Transverse colon (tissue), 4 donors: ENCODE data around the gene CARD10.

GRCh38 chr22:36382605-36382874 is 5.2 kb downstream of the MYH9 start:
- PRO-cap: no peak
- RAMPAGE, long total RNA, 4 experiments: no peak in any of the 4 experiments

- PRO-cap: no peak
- RAMPAGE, long total RNA, 4 experiments: no peak in any of the 4 experiments
These were observed 10.8 kb upstream of the MYH9 start for GRCh38 chr22:36398487-36399044.

GRCh38 chr22:36471949-36472591 is 9.4 kb downstream of the TXN2 start:
- PRO-cap: no peak
- RAMPAGE, long total RNA, 4 experiments: no peak in any of the 4 experiments

- PRO-cap: unidirectional peak, minus-strand start at chr22:36902021
- RAMPAGE, long total RNA, 4 experiments: no peak in any of the 4 experiments
These were observed 11.6 kb upstream of the CSF2RB start for GRCh38 chr22:36901813-36902283.

GRCh38 chr22:37024998-37026151 is 5.8 kb downstream of the MPST start:
- PRO-cap: bidirectional peak, plus-strand start at chr22:37025697, minus-strand start at chr22:37025711; bidirectional peak, plus-strand start at chr22:37025749, minus-strand start at chr22:37025763
- RAMPAGE, long total RNA, 4 experiments: no peak in any of the 4 experiments

DNA sequence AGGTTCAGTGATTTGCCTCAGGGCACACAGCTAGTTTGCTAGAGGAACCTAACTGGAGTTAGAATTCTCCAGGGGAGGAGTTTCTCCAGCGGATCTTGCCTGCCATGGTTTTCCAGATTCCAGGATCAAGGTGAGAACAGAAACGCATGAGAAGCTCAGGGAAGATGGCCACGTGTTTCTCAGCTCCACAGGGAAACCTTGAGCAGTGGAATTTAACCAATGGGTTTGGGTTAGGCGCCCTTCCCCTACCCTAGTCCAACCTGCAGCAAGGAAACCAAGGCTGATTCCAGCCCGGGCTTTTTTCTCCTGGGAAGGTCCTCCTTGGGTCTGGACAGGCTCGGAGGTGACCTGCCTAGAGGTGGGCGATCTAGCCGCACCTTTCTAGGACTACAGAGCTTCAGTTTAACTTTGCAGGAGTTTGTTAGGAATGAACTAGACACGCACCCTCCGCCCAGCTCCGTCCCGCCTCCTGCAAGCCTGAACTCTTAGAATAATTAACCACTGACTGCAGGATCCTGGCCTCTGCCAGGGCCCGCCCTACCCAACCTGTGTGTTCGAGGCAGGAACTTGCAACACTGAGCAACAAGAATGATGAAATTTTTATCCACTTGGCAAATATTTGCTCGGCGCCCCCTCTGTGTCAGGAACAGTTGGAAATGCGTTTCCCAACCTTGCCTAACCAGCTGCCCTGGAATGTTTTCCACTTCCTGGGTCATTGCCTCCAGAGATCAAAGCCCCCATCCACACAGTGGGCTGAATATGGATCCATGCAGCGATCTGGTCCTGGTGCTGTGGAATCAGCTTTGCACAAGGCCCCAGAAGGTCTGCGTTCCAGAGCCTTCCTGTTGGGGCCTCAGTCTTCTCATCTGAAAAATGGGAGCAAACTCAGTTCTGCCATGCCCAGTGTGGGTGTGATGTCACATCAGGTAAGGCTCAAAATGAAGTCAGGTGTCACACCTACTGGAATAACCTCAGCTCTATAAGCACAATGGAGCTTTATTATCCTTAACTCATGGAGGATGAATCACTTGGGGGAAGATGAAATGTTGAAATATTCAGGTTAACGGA is 13.2 kb downstream of the MPST start:
- PRO-cap: bidirectional peak, plus-strand start at position 549 of the sequence, minus-strand start at position 404 of the sequence; unidirectional peak, minus-strand start at position 940 of the sequence
- RAMPAGE, long total RNA, 4 experiments: no peak in any of the 4 experiments

- PRO-cap: unidirectional peak, plus-strand start at chr22:37187599; unidirectional peak, plus-strand start at chr22:37187777
- RAMPAGE, long total RNA, 4 experiments: no peak in any of the 4 experiments
These were observed 583 bp downstream of the C1QTNF6 start for GRCh38 chr22:37187507-37187820.

- PRO-cap: unidirectional peak, minus-strand start at chr22:37224110
- RAMPAGE, long total RNA, 4 experiments: no peak in any of the 4 experiments
These were observed 11.7 kb upstream of the SSTR3 start for GRCh38 chr22:37223939-37224328.

- PRO-cap: no peak
- RAMPAGE, long total RNA, 4 experiments: no peak in any of the 4 experiments
These were observed 12.7 kb downstream of the RAC2 start for GRCh38 chr22:37231397-37231824.

- PRO-cap: no peak
- RAMPAGE, long total RNA, 4 experiments: no peak in any of the 4 experiments
These were observed 15.0 kb upstream of the CYTH4 start for GRCh38 chr22:37267026-37267893.

DNA sequence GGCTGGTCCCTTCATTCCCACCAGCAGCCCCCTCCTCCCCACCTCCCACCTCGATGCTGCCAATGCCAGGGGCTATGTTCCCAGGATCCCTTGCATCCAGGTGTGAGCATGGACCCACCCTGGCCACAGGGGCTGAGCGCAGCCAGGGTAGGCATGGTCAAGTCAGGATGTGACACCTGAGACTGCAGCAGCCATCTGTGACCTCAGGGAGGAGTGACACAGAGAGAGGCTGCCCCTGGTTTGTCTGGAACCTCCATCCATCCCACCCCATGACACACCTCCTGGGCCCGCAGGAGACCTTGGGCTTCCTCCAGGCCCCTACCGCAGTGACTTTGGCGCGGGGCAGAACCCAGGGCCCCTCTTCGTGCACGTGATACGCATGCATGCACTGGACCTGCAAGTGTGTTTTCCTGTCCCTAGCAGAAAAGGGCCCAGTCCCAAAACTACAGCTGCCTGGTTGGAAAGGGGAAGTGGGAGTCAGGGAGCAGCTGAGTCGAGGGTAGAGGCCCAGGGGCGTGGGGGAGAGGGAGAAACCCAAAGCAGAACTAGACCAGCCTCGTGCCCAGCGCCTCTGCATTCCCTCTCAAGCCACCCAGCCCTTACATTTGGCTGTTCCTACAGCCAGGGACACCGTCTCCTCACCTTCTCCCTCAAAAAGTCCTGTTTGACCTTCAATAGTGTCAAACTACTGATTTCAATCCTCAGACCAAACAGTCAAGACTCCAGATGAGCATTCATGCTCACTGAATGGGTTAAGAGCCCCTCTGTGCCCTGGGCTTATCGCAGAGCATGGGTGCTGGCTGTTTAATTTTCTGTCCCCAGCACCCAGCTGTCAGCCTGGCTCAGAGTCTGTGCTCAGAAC is 7.8 kb upstream of the CYTH4 start:
- PRO-cap: no peak
- RAMPAGE, long total RNA, 4 experiments: no peak in any of the 4 experiments

DNA sequence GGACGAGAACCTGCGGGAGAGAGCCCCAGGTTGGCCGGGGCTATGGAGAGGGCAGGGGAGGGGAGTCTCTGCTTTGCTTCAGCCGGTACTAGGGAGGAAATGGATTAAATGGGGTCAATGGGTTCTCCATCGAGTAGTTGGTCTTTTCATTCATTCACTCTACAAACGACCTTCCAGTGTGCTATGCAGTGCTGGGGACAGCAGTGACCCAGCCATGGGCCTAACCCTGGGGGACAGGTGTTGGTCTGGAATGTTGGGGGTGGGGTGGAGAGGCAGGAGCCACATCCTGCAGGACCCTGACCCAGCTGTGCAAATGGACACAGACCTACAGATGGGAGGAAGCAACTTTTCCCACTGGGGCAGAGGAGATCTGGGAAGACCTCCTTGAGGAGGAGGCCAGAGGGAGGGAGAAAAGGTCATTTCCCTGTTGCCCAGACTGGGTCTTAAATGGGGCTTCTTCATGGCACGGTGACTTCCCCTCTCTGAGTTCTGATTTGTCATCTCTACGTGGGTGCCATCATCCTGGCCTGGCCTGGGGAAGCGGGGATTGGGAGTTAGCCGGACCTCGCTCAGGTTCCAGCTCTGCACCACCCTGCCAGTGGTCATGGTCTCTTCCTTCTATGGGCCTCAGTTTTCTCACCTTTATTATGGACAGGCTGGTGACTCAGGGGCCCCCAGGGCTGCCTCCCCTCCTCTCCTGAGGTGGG is 1.9 kb downstream of the CYTH4 start:
- PRO-cap: no peak
- RAMPAGE, long total RNA, 4 experiments: no peak in any of the 4 experiments

DNA sequence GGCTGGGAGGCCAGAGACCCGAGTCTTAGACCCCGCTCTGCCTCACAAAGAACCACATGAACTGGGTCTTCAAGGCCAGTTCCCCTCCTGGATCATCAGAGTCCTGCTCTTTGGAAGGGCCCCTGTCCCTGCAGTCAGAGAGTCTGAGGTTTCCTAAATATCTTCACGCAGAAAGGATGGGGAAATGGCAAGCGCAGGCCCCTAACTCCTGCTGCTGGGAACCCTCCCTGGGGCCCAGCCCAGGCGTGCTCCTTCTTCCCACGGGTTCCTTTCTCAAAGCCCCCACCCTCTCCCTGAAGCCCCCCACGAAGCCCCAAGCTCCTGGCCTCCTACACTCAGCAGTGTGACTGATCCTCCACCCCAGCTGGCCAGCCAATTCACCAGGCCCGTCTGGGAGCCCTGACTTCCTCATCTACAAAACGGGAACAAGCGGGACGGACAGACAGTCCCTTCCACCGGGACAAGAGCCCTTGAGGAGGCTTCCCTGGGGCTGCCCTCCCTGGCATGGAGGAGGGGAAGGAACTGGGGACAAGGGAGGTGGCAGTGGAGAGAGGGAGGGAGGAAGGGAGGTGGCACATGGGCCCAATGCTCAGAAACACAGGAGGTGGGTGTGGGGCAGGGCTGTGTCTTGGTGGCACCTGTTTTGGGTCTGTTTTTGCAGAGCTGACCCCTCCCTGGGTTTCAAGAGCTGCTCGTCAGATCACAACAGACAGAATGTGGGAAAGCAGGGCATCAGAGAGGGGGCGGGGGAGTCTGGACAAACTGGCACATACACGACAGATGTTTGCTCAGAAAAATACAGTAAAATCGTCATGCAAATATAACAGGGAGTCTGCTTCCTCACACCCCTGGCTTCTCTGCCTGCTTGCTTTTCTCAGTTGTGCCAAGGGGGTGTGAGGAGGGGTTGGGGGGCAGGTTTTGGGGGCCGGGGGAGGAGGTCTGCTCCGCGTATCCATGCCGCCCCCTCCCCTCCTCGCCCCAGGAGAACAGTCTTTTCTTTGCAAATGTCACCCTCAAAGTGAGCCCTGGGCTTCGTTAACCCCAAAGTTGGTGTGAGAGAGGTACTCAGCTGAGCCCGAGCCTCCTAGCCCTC is 56.9 kb downstream of the ELFN2 start:
- PRO-cap: no peak
- RAMPAGE, long total RNA, 4 experiments: no peak in any of the 4 experiments

DNA sequence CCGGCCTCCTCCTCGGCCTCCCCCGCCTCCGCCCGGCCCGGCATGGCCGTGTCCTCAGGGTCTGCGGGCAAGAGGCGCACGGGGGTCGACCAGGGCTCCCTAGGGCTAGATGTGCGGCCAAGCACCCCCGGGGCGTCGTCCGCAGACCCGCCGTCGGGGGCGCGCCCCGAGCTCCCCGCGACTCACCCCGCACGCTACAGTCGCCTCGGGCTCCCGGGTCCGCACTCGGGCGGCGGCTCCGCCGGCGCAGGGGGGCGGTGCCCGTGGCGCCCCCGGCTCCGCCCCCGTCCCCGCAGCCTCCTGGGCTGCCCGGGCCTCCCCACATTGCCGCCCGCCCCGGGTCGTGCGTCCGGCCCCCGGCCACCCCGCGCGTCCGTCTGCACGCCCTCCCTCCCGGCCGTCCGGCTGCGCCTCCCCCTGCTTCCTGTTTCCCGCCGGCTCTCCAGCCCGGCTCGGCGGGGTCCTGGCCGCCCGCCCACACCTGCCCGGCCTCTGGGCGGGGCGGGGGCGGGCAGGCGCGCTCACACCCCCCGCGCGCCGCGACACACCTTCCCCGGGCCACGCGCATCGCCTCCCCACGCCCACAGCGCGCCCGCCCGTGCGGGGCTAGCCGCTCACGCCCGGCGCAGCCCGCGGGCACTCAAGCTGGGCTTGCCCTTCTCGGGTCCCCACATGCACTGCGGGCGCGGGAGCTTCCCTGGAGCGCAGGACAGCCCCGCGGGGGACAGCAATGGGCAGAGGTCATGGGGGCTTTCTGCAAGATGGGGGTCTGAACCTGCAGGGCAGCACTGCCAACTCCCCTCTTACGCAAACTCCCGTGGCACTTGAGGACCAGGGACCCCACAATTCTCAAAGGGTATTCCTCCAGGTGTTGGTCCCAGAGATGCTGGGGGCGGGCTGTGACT is at the start of gene CARD10:
TSS of gene CARD10 (minus strand) at position 259 of the 905 bp plus-strand sequence.
- PRO-cap: unidirectional peak, minus-strand start at position 223 of the sequence; unidirectional peak, minus-strand start at position 426 of the sequence
- RAMPAGE, long total RNA, 4 experiments: start-site peak on the minus strand in 2 of 4 experiments, centred at positions 75 to 206 of the sequence, 19 to 99 reads per replicate

DNA sequence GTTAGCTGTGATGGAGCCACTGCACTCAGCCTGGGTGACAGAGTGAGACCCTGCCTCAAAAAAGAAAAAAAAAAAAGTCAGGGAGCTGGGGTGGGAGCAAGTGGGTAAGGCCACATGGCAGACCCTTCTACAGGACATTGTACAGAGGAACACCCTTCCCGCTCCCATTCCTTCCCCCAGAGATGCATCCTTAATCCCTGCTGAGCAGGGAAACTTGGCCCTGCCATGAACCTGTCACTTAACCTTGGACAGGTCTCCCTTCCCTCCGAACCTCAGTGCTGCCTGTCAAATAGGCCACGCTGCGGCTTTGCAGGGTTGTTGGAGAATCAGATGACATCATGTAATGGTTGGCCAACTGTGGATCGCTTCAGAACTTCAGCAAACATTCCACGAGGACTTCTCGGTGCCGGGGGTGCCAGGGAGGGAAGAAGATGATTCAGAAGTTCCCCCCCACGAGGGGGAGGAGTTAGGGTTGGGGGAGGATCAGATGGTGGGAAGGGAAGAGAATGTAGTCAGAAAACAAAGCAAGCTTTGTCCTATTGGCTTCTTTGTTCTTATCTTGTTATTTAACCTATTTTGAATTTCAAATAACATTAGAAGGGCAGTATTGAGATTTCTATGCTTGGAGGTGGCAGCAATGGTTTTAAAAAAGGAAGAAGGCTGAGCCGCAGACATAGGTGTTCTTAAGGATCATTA is 2.9 kb downstream of the CDC42EP1 start:
- PRO-cap: no peak
- RAMPAGE, long total RNA, 4 experiments: start-site peak on the plus strand in 1 of 4 experiments, centred at position 112 of the sequence, 7 reads per replicate

DNA sequence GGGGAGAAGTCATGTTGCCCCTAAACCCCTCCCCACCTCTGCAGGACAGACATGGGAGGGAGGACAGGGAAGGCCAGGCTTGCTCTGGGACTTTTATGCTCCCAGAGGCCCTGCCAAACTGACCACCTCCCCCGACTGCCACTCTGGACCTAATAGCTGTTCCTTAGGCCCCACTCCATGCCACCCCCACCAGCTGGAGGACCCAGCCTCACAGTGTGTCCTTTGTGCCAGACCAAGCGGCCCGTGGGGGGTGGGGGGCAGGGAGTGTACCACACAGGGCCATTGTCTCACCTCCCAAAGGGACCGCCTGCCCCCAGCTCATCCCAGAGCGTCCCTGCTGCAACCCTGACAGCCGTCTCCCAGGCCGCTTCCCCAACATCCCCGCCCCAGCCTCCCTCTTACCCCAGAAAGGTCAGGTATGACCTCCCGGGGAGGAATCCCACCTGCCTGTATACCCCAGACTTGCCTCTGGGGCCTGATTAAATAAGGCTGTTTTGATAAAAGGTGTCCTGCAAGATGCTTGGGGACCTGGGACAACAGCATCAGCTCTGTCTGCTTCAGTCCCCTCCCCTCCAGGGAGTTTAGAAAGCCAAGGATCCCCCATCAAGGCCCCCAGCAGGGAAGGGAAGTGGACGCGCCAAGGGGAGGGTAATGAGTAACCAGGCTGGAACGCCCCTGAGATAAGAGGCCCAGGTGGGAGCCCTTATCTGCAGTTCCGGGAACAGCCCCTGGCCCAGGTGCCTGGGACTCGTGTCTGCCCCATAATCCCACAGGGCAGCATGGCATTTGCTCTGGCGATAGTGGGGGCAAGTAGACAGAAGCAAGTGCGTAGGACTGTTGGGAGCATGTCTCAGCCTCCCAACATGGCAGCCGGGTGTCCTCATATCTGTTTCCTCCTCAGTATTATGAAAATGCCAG is 8.9 kb downstream of the CDC42EP1 start:
- PRO-cap: bidirectional peak, plus-strand start at position 712 of the sequence, minus-strand start at position 574 of the sequence
- RAMPAGE, long total RNA, 4 experiments: start-site peak on the plus strand in 1 of 4 experiments, centred at position 72 of the sequence, 17 reads per replicate

DNA sequence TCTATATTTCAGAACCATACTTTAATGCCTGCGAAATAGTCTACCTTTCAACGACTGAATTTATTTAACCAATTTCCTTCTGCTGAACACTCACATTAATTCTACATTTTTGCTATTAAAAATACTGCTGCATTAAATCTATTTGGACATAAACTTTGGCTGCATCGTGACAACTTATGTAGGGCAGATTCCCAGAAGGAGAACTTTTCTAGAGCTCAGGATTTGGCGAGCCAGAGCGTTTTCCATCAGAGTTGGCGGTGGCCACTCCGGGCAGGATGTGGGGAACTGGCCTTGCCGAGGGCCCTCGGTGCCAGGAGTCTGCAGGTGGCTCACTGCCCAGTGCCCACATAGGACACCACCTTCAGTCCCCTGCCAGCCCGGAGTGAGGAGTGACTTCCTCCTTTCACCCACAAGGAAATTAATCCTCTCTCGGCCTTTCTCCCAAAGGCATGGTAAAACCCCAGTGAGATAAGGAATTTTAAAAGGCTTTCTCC is 1.5 kb upstream of the LGALS2 start:
- PRO-cap: unidirectional peak, minus-strand start at position 384 of the sequence
- RAMPAGE, long total RNA, 4 experiments: no peak in any of the 4 experiments

DNA sequence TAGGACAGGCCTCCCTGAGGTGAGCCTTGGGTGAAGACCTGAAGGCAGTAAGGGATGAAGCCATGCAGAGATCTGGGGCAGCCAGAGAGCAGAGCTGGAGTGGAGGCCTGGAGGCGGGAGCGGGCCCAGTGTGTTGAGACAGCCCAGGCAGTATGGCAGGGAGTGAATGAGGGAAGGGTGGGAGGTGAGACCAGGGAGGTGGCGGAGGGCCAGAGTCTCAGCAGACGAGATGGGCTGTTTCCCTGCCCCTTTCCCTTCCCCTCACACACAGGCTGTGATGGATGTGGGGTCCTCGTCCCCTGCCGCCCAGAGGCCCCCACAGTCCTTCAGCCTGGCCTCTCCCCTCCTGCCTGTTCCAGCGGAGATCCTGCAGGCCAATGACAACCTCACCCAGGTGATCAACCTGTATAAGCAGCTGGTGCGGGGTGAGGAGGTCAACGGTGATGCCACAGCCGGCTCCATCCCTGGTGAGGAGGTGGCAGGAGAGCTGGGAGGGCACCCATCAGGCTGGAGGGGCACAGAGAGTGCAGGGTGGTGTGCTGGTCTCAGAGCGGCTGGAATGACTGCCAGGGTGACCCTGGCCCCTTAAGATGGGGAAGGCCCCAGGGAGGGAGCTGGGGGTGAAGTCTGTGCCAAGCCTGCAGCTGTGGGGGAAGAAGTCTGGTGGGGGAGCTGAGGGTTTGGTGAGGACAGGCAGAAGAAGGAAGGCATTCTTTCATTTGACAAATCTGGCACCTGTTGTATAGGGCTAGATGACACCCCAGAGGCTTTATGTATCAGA is 14.7 kb upstream of the SH3BP1 start:
- PRO-cap: no peak
- RAMPAGE, long total RNA, 4 experiments: start-site peak on the plus strand in 1 of 4 experiments, centred at position 472 of the sequence, 19 reads per replicate

GRCh38 chr22:37675744-37676509 is 491 bp downstream of the LGALS1 start:
- PRO-cap: bidirectional peak, plus-strand start at chr22:37676058, minus-strand start at chr22:37675982
- RAMPAGE, long total RNA, 4 experiments: no peak in any of the 4 experiments

DNA sequence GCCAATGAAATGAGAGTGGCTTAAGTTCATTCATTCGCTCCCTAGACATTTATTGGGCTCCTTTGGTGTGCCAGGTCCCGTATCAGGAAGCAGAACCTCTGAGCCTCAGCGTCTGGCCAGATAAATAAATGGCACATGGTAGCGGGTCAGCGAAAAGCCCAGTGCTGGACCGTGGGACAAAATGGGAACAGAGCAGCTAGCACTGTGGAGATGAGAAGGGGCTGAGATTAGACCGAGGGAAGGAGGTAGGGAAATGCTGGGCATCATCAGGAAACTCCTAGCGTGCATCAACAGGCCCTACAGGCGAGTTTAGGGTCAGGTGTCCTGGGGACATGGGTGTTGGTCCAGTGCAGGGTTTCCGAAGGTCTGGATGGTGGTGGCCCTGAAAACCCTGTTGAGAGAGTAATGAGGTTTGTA is 672 bp downstream of the NOL12 start:
- PRO-cap: no peak
- RAMPAGE, long total RNA, 4 experiments: no peak in any of the 4 experiments